Bronchus fibroblast of lung (primary cell): ENCODE results near the genes MSRB3 and TMBIM4.

DNA sequence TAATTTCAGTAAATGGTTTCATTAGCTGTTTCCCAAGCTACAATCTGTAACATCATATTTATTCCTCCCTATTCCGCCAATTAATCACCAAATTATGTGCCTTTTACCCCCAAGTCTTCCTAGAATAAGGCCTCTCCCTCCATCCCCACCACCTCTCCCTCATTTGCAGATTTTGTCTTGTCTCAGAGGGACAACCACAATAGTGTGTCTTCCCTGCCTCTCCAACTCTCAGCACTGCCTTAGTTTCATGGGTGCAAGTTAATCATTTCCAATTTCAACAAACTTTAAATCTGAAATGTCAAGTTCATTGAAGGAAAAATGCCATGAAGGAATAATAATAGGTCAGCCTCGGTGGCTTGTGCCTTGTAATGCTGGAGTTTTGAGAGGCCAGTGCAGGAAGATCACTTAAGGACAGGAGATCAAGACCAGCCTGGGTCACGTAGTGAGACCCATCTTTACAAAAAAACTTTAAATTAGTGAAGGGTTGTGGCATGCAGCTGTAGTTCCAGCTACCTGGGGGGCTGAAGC is 31.6 kb downstream of the RXYLT1 start:
- RAMPAGE, long total RNA = no peak

- RAMPAGE, long total RNA = no peak
These were observed 73.3 kb downstream of the SRGAP1 start for GRCh38 chr12:63917849-63918135.

- RAMPAGE, long total RNA = no peak
These were observed 143.3 kb downstream of the KICS2 start for GRCh38 chr12:64078728-64079189.

DNA sequence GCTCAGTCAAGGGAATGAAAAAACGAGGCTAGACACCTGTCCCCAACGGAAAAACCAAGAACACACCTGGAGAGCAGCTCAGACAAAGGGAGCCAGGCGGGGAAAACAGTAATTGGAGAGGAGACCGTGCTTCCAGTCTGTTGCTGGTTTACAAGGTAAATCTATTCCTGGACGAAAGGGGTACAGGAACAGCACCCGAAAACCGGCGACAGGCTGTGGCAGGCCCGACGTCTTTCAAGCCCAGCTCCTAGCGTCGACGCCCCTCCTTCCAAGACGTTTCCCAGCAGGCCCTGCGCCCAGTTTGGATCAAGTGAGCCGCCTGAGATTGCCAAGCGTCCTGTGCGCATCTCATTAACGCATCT is 1.5 kb downstream of the C12orf56 start:
- RAMPAGE, long total RNA = no peak

DNA sequence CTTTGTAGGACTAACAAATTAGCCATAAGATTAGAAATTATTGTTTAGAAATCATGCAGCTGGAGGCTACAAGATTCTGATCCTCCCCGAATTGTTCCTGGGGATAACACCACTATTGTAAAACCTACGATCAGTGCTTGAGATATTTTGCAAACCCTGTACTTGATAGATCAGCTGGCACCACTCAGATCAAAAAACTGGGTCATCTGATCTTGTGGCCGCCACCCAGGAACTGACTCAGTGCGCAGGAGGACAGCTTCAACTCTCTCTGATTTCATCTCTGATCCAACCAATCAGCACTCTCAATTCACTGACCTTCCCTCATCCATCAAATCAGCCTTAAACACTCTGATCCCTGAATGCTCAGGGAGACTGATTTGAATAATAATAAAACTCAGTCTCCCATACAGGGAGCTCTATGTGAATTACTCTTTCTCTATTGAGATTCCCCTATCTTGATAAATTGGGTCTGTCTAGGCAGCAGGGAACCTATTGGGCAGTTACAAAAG is 4.2 kb upstream of the XPOT start:
- RAMPAGE, long total RNA = no peak

- RAMPAGE, long total RNA = no peak
These were observed 1.1 kb downstream of the XPOT start for GRCh38 chr12:64405328-64405584.

DNA sequence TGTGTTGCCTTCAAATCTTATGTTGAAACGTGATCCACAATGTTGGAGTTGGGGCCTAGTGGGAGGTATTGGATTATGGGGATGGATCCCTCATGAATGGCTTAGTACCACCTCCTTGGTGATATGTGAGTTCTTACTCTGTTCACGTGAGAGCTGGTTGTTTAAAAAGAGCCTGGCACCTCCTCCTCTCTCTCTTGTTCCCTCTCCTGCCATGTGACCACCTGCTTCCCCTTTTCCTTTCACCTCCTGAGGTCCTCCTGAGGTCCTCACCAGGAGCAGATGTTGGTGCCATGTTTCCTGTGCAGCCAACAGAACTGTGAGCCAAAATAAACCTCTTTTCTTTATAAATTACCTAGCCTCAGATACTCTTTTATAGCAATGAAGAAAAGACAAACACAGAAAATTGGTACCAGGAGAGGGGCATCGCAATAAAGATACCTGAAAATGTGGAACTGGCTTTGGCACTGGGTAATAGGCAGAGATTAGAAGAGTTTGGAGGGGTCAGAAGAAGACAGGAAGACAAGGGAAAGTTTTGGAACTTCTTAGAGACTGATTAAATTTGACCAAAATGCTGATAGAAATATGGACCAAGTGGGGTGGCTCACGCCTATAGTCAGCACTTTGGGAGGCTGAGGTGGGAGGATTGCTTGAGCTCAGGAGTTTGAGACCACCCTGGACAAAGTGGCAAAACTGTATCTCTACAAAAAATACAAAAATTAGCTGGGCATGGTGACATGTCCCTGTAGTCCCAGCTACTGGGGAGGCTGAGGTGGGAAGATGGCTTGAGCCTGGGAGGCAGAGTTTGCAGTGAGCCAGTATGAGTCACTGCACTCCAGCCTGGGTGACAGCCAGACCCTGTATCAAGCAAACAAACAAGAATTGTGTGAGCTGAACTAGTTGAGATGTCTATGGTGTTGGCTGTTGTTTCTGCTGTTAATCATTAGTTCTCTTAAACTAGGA is 23.3 kb downstream of the RASSF3 start:
- RAMPAGE, long total RNA = no peak

- RAMPAGE, long total RNA = no peak
These were observed 73.8 kb downstream of the RASSF3 start for GRCh38 chr12:64684084-64684461.

- RAMPAGE, long total RNA = no peak
These were observed 20.1 kb downstream of the LEMD3 start for GRCh38 chr12:65189459-65189833.

DNA sequence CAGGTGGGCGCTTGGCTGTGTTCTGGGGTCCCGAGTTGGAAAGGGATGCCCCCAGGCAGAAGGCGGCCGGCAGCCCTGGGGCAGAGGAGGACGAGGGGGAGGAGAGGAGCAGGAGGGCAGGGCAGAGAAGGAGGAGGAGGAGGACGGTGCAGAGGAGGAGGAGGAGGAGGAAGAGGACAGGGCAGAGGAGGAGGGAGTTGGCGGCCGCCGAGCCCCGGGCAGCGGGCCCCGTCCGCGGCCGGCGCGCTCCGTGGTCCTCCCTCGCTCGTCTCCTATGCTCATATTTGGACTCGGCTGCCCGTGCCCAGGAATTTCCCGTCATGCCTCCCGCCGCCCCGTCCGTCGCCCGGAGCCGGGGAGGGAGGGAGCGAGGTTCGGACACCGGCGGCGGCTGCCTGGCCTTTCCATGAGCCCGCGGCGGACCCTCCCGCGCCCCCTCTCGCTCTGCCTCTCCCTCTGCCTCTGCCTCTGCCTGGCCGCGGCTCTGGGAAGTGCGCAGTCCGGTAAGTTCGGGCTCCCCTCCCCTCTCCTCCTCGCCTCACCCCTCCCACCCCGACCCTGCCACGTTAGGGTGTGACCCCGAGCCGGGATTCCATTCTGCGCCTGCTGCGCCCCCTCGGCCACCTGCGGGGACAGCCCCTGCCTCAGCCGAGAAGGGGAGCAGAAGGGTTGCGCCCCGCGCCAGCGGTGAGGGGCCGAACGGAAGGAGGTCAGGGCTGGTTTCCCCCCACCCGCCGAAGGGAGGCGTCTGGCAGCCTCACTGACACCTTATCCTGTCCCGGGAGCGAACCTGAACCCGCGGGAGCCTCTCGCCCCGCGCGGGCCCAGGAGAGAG is at the start of gene MSRB3:
TSS of gene MSRB3 (plus strand) at position 321 of the 835 bp plus-strand sequence.
- RAMPAGE, long total RNA = start-site peak on the plus strand centred at position 357 of the sequence, 55 bp wide, 276 and 60 reads in 2 replicates

GRCh38 chr12:65283850-65284637 is 5.6 kb downstream of the MSRB3 start:
- RAMPAGE, long total RNA = no peak

GRCh38 chr12:65644254-65644459 is 180.1 kb upstream of the HMGA2 start:
- RAMPAGE, long total RNA = no peak

DNA sequence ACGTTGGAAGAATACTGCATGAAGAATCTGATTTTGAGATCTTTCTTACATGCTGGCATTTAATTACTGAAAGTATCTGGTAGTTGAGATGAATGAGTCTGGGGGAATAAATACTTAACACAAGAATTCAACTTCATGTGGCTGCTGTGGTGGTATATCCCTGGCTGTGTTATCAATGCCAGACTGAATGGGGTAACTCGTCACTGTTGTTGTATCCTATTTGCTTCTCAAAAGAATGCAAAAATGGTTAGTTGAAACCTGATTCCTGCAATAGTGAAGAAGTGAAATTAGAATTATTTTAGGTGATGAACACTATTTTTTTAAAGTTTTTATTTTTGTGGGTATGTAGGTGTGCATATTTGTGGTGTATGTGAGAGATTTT is 72.5 kb downstream of the HMGA2 start:
- RAMPAGE, long total RNA = no peak

DNA sequence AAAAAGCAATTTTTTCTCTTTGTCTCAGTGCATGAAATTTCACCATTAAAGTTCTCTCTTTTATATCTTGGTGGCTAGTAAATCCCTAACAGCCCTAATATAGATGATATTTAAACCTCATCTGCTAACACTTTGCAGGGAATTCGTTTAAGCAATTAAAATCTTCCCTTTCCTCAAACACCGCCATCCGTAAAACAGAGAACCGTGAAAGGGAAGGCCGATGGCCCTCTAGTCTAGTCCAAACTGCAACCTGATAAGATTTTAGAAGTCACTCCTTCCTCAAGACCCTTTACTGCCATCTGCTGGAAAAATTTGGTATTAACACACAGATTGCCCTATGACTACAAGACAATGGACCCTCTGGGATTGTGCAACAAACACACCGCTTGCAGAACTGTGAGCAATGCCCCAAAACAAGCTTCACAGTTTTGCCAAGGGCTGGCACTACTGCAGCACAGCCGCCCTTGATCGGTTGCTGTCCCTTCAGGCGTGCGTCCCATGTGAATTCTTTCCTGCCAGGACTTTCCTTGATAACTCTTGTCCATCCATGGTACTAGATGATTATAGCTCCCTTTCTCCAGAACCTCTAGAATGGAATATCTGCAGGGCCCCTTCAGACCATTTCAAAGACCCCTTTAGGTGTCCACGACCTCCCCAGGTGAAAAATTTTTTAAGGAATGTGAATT is 23.1 kb downstream of the LLPH start:
- RAMPAGE, long total RNA = no peak

DNA sequence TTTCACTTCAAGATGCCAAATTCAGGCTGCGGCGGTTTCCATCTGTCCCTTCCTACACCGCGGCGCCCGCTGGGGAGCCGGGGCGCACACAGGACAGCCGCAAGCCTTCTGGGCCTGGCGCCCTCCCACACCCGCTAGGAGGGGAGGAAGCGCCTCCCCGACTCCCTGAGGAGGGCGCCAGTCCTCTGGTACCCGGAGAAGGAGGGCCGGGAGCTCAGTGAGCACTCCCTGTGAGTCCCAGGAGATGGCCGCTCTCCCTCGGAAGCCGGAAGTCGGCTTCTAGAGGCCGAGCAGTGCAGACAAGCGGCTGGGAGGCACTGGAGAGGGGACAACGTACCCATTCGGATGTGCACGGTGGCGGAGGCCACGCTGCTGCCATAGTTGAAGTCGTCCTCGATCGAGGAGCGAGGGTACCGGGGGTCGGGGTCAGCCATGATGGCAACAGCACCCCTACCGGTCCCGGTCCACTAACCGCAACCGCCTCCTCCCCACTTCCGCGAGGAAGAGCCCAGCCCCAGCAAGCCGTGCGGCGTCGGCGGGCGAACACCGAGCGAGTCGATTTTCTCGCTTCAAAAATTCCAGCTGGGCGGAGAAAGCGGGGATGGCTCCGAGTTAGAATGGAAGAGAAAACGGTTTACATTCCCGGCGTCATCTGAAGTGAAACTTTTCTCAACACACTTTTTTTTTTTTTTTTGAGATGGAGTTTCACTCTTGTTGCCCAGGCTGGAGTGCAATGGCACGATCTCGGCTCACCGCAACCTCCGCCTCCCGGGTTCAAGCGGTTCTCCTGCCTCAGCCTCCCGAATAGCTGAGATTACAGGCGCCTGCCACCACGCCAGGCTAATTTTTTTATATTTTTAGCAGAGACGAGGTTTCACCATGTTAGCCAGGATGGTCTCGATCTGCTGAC is at the start of gene TMBIM4:
TSS of gene TMBIM4 (minus strand) at position 479 of the 910 bp plus-strand sequence.
- RAMPAGE, long total RNA = start-site peak on the minus strand centred at position 477 of the sequence, 68 bp wide, 943 and 587 reads in 2 replicates

GRCh38 chr12:66776942-66777340 is 98.1 kb upstream of the GRIP1 start:
- RAMPAGE, long total RNA = no peak

DNA sequence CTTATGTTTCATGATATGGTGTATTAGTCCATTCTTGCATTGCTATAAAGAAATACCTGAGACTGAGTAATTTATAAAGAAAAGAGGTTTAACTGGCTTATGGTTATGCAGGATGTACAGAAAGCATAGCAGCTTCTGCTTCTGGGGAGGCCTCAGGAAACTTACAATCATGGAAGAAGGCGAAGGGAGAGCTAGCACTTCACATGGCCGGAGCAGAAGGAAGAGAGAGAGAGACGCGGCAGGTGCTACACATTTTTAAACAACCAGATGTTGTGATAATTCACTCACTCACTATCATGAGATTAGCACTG is 195.5 kb upstream of the GRIP1 start:
- RAMPAGE, long total RNA = no peak

GRCh38 chr12:67698373-67698964 is 49.9 kb downstream of the DYRK2 start:
- RAMPAGE, long total RNA = no peak

DNA sequence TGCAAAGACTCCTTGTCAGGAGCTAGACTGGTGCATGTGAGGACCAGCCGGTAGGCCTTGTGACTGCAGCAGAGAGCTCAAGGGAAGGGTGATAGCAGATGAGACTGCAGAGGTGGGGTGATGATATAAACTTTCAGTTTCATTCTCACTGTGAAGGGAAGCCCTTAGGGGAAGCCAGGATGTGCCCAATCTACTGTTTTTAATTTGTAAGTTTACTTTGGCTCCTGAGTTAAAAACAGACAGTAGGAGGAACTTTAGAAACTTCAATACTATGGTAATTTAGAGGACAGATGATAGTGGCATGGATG is 12.4 kb downstream of the IL22 start:
- RAMPAGE, long total RNA = no peak

GRCh38 chr12:68539110-68539636 is 71.5 kb upstream of the RAP1B start:
- RAMPAGE, long total RNA = no peak